Metanephros (tissue), 2 donors: ENCODE measurements around a stretch of chr17.

- RAMPAGE, long total RNA: no peak
These were observed 123.6 kb downstream of the SEPTIN9 start for GRCh38 chr17:77404648-77405570.

DNA sequence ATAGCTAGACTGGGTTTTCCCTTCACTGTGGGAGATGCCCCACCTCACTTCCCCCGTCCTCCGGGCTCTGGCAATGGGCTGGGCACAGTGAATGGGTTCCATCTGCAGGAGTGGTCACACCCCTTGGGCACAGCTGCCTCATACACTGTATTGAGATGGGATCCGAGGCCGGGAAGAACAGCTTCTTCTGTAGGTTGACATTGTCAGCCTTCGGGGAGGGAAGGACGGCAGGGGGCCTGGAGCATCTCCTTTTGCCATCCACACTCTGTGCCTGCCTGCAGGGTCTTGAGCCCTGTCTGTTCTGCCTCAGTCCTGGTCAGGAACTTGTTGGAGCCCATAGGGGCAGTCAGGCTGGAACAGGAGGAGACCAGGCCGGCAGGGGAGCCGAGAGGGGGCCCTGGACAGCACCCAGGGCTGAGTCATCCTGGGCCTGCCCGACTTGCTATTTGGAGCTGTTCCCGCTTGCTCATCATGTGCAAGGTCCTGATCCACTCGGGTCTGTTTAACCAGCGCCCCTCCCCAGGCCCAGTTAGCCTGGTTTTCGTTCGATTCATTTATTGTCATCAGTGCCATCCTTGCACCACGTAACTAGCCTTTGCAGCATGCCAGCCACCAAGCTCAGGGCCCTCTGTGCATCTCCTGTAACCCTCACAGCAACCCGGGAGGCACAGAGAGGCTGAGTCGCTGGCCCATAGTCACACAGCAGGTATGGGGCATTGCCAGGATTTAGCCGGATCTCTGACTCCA is 146.3 kb downstream of the SEPTIN9 start:
- RAMPAGE, long total RNA: no peak

GRCh38 chr17:77474227-77474713 is 193.0 kb downstream of the SEPTIN9 start:
- RAMPAGE, long total RNA: no peak

DNA sequence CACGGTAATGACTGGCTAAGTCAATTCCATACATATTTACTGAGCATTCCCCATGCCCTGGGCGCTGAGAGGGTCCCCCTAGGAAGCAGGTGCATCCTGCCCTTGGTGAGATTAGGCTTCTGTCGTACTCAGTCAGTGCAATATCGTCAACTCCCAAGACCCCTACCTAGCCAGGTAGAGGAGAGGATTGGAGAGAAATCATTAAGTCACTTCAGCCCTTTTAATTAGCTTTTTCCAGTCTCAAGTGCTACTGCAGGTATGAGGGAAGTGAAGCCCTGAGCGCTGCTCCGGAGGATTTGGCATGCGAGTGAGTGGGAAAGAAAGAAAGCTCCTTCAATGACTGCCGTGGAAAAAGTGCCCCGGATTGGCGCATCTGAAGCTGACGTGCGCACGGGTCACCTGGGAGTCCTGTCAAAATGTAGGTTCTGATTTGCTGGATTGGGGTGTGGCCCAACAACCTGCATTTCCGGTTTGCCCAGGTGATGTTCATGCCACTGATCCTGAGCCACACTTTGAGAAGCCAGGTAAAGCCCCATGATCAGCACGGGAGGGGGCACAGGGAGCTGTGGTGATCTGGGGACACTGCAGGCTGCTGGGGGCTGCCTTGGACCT is 309.9 kb downstream of the SEPTIN9 start:
- RAMPAGE, long total RNA: no peak

- RAMPAGE, long total RNA: no peak
These were observed 261.7 kb upstream of the TNRC6C start for GRCh38 chr17:77696660-77697250.

GRCh38 chr17:77831257-77831837 is 127.2 kb upstream of the TNRC6C start:
- RAMPAGE, long total RNA: no peak

GRCh38 chr17:77852982-77853386 is 105.5 kb upstream of the TNRC6C start:
- RAMPAGE, long total RNA: no peak

DNA sequence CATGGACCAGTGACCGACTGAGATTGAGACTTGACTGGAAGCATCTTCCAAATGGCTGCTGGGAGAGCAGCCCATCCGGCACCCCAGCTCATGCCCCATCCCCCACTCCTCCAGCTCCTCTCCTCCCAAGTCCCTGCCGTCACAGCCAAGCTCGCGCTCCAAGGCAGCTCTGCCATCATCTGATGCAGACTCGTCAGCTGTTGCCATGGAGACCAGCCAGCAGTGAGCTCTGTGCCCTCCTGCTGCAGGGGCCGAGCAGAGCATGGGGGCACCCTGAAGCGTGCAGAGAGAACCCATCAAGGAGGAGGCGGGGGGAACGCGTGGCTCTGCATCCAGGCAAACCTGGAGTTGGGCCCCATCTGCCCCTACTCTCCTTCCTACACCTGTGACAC is 74.5 kb upstream of the TNRC6C start:
- RAMPAGE, long total RNA: no peak

DNA sequence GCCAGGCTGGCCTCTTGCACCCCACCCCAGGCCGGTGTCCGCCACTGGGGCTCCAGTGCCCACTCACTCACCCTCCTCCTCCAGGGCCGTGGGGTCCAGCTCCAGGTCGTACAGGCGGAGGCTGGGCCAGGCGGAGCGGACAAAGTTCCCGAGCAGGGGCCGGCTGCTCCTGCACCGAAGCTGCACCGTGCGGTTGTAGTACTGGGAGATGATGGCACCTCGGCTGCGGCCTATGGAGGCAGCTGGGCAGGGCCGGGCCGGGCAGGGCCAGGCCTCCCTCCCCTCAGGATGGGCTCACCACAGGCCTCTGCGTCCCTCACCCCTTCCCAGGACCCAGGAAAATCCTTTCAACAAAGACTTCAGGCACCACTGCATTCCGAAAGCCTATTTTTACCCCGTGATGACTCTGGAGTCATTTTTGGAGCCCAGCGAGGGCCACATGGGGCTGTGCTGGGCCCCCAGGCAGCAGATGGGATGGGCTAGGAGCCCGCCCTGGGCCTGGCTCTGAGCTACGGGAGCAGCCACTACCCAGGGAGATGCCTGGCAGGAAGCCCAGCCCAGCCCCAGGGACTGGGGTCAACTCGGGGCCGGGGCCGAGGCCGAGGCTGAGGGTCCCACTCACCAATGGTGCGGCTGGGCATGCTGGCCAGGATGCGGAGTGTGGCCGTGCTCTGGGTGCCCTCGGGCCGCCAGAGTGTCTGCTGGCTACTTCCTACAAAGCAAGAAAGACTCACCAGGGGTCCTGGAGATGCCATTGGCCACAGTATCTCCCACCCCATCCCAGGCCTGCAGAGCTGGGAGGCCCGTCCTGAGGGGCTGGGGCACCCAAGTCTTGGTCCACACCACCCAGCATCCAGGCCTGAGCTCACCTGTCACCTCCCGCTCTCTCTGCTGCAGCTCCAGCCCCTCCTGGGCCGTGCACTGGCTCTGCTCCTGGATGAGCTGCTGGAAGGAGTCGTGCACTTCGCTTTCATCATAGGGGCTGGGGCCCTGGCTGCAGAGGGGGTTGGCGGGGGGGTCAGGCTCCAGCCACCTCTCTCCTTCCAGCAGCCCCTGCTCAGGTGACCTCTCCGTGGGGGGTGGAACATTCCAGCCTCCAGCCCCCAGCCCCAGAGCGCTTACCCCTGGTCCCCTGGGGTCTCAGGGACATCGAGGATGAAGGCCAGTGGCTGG is 2.5 kb downstream of the TMC6 start:
- RAMPAGE, long total RNA: no peak

DNA sequence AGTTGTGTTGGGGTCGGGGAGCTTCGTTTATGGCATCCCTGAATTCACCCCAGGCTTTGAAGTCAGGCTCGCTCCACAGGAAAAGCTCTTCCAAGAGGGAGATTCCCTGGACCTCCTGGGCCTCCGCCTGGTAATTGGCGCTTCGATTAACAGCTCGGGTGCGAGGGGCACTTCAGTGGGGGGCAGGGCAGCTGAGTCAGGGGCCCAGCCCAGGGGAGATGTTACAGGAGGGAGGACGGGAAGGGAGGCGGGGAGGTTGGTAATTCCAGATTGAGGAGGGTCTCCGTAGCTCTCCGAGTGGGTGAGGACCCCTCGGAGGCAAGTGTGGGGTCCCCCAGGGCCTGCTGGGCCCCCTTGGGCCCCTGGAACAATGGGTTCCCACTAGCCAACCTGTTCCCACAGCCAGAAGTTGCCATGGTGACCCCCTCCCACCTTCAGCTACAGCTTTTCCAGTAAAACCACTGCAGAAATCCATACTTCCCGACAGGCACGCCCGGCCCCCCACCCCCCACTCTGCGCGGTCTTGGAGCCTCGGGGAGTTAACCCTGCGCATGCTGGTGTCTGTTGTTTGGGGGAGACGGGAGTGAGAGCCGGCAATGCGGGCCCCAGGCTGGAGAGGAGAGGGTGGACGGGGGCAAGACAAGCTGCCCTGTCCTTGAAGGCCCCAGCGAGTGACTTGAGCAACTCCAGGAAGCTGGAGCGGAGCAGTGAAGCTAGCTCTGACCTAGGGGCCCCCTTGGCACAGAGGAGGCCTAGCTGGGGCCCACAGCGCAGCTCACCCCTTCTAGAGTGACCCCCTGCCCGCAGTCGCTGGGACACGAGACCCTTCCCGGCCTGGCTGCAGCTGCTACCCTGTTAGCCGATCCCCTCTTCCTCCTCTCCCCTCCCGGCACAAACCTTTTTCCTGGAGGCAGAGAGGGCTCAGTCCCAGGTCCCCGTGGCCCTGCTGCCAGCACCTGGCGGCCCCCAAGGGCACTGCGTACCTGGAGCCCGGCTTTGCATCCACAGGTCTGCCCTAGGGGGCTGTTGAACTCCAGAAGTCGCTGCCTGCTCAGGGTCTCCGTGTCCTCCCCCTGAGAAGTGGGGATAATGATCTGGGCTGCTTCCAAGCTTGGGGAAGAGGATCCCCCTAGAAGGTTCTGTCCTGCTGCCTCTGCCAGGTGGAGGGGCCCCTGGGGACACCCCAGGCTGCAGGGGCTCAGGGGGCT is 37.8 kb downstream of the TMEM235 start:
- RAMPAGE, long total RNA: no peak

- RAMPAGE, long total RNA: no peak
These were observed 5.6 kb upstream of the SOCS3 start for GRCh38 chr17:78365245-78366177.

GRCh38 chr17:78396888-78397566 is 18.6 kb downstream of the PGS1 start:
- RAMPAGE, long total RNA: no peak

DNA sequence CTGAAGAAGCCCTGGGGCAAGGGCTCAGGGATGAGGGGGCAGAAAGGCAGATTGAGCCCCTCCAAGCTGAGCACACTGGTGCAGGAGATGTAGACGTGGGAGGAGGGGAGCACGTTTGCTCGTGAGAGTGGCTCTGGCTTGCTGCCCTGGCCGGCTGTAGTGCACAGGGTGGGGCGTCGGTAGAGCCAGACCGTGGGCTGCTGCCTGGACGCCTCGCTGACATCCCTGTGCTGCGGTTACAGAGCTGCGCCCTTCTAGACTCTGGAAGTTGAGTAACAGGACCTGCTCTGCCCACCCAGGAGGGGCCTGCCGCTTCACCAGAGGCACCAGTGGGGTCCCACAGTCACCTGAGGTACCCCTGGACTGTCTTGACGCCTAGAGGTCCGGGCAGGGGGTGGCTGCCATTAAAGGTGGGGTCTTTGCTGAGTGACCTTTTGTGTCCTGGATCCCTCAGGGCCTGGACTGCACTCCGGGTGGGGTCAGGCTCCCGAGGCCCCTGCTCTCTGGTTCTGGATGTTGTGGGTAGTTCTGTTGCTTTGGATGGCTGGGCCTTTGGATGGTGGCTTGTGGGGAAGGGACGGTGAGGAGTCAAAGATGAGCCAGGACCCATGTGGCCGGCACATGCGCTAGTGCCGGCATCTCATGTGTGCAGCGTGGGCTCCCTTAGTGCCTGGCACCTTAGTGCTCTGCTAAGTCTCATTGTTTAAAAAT is 41.7 kb downstream of the PGS1 start:
- RAMPAGE, long total RNA: no peak

DNA sequence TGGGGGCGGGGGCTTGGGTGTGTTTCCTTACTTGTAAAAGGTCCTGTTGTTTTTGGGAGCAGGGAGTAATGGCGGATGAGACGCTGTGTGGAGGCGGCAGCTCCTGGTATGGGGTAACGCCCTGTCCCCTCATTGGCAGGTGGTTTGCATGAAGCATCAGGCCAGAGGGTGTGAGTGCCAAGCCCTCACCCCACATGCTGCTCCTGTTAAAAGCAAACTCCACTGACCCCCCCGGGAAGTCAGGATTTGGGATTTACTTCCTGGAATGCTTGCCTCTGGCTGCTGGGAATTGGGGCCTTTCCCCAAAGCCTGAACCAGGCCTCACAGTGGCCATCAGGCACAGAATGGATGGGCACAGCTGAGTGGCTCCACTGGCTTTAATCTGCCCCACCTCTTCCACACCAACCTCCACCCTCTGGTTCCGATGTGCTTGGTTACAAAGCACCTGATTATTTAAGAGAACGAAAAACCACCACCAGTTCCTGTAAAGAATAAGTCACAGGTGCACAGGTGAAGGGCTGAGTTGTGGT is 45.0 kb downstream of the PGS1 start:
- RAMPAGE, long total RNA: no peak

GRCh38 chr17:78425810-78426901 is 47.7 kb downstream of the PGS1 start:
- RAMPAGE, long total RNA: no peak

DNA sequence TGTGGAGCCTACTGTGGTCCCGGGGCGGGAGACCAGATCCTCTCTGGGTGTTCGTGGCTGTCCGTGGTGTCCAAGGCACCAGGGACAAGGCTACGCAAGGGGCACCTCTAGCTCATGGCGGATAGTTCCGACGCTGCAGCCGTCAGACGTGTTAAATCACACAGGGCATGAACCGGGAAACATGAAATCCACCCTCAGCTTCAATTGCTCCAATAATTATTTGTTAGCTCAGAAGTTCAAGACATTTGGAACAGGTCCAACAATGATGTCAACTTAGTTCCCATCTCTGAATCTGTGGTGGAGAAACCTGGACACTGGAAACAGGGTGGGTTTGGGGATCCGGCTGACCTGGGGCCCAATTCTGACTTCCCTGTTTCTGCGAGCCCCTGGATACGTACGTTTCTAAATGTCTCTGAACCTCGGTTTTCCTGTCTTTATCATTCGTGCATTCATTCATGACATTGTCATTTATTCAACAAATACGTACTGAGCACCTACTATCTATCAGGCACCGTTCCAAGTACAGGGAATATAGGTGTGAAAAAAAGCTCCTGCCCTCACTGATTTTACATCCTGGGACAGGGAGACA is 88.0 kb upstream of the DNAH17 start:
- RAMPAGE, long total RNA: no peak

GRCh38 chr17:78802046-78802640 is 20.1 kb upstream of the CYTH1 start:
- RAMPAGE, long total RNA: no peak

DNA sequence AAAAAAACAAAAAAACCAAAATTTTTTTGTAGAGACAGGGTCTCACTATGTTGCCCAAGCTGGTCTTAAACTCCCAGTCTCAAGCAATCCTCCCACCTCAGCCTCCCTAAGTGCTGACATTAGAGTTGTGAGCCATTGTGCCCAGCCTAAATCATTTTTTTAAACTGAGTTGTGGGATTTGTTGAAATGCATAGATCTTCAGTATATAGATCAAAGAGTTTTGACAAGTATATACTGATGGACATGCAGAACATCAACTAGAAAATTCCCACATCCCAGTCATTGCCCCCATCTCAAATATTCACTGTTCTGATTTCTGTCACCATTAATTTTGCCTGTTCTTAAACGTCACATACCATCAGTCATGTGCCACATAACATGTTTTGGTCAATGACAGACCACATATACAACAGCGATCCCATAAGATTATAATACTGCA is 24.0 kb downstream of the USP36 start:
- RAMPAGE, long total RNA: no peak

DNA sequence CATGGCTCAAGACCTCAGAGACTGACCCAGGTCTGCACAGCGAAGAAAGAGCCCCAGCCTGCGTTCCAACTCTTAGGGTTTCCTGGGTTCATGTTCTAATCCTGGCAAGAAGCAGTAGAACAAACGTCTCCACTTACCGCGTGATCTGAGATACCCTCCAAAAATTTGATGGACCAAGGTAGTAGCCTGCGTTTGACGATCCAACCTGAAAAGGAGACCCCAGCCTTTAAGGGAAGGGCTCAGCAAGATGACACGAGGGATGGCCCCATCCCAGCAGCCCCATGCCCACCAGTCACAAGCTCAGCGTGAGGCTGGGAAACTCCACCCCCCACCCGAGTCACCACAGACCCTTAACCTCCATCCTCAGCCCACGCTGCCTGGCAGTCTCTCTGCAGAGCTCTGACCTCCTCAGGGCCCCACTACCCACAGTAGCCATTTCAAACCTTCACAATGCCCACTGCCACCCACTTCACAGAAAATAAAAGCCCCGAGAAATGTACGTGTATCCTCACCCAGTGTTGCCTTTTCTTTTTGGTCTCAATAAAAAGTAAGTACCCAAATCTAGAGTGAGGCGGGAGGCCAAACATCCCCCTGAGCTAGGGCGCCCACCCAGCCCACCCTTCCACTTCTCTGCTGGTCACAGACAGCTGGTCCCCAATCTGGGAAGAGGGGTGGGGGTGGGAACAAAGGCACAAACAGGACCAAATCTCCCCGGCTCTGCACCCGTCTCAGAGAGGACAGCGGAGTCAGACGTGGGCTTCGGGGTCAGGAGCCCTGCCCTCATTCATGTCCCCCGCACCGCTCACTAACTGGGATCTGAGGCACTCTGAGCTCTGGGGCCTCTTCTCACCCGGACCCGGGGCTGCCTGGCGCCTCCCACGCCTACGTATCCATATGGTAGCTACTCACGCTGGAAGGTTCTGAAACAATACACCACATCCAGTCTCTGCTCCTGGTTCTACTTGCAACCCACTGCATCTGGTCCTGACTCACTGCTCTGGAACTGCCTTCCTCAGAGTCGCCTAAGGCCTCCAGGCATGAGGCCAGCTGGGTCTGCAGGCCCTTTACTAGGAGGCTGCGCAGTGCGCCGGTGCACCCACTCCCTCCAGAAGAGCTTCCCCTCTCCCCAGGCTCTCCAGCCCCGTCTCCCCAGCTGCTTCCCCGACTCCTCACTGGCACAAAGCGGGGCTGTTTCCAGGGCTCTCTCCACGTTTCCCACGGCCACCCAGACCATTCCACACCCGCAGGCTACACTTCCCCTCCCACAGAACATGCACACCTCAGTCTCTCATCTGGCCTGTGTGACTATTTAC is 18.4 kb downstream of the USP36 start:
- RAMPAGE, long total RNA: no peak

- RAMPAGE, long total RNA: no peak
These were observed 3.6 kb downstream of the CEP295NL start for GRCh38 chr17:78899228-78900050.